Epithelial cell of esophagus (primary cell): ENCODE results near the gene ALG6.

GRCh38 chr1:60281189-60281960 lies 207.8 kb upstream of the C1orf87 start:
- RRBS, result no CpG with 5 or more reads among the region's 10 CpGs

DNA sequence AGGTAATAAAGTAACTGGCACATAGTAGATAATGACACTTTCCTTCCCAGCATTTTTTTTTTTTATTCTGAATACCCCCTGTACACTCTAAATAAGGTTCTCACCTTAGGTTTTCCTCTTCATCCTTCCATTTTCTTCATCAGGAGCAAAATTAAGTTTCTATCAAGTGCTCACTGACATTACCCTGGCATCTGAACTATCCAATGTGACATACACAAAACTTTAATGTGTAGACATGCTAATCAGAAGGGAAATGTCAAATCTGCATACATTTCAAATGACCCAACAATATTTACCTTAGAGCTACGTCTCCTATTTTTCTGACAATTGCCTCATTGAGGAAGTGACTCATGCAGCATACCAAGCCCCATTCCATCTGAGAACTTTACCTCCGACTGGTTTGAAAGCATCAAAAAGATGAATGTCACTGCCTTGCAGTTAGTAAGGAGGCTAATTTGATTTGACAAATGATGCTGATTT lies 500.0 kb upstream of the C1orf87 start:
- RRBS, result no CpG with 5 or more reads among the region's 2 CpGs

- RRBS, result no CpG with 5 or more reads among the region's 13 CpGs
These were observed 217.2 kb upstream of the NFIA start for GRCh38 chr1:60864813-60865883.

DNA sequence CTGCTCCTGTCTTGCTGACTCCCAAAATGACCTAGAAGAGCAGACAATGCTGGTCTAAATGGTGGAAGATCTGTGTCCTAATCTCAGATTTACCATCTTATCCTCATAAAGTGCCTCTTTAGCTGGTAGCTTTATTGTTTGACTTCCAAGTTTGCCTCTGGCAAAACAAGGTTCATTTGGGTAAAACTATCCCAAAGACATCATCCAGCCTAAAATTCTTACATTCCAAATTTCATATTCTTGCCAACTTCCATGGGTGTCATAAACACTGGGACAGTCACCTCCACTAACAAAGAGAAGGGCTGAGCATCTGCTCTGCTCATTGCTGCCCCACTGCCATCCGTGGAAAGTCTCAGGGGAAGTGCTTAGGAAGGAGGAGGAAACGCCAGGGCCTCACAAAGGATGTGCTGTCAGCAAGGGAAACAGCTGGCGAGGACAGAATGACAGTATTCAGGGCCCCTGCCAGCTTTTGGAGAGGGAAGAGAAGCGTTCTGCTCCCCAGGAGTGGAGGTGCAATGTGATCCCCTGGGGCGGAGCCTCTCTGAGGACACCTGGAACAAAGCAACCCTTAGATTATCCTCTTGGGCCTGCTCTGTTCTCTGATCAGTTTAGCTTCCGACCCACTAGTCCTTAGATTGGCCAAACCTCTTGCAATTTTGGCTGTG lies 170.5 kb upstream of the NFIA start:
- RRBS, result no CpG with 5 or more reads among the region's 6 CpGs

DNA sequence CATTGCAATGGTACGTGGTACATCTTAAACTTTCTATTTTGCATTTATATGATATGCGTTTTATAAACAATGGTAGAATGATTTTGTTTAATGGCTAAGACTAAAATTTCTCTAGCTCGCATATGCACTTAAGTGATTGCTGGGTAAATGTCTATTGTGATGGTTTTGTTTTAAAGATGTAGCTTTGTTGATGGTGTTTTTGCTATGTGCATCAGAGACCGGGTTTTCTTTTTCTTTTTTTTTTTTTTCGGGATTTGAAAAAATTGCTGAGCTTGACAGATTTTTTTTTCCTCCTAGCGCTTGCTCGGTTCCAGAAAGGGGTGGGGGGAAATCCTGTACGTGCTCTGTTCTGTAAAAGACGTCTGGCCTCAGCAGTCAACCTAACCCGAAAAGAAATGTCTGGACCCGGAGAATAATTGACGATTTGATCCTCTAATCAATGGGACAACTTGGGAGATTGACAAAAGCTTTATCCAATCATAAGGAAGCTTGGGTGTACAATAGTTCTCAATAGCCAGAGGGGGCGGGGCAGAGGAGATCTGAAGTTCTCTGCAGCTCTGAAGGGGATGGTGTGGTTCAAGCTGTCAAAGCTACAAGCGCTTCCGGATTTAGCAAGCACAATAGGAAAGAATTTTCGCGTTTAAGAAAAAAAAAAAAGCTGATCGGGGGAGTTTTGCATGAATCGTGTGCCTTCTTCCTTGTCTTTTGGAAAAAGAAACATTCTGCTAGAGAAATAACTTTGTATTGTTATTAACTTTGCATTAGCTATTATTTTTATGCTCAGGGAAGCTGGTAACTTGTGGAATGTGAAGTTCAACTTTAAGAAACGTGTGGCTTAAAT lies 4.5 kb upstream of the NFIA start:
- RRBS, result no CpG with 5 or more reads among the region's 20 CpGs

DNA sequence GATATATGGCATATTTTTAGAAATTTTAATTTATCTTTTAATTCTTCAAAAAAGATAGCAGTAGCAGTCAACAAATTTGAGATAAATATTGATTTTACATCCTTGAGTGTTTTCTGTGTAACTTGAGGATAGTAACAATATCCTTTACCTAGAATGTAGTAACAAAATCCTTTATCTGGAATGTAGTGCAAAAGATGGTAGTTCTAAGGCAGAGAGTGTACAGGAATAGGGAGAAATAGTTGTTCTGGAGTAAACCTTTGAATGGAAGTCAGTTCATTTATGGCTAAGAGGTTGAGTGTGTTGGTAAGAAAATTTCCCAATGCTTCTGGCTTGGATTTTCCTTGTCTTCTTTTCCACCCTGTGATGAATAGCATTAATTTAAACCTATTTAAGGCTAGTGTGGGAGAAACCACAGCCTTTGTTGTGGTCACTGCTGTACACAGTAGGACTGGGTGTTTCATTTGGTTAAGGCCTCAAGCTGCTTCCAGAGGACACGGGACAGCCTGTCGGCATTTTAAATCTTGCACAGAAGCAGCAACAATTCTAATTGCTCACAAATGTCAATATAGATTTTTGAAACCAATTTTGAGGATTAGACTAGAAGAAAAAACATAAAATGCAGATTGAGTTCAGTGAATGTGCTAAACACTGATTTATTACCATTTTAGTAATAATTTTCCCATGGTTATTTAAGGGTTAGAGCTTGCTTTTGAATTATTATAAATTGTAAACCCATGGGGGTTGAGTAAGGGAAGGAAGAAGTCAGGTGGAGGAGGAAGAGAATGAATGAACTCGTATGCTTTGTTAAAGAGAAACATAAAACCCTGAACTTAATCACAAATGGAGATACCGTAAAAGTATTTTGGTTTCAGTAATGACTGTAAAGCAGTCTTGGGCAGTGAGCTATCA lies 11.4 kb downstream of the NFIA start:
- RRBS, result no CpG with 5 or more reads among the region's 4 CpGs

GRCh38 chr1:61191215-61191761 lies 108.9 kb downstream of the NFIA start:
- RRBS, result no CpG with 5 or more reads among the region's 5 CpGs

- RRBS, result no CpG with 5 or more reads among the region's 4 CpGs
These were observed 144.2 kb downstream of the NFIA start for GRCh38 chr1:61226591-61227015.

- RRBS, result no CpG with 5 or more reads among the region's 2 CpGs
These were observed 217.1 kb downstream of the NFIA start for GRCh38 chr1:61299377-61299970.

GRCh38 chr1:61457269-61457945 lies 267.5 kb downstream of the TM2D1 start:
- RRBS, result no CpG with 5 or more reads among the region's 9 CpGs

- RRBS, result no CpG with 5 or more reads among the region's 8 CpGs
These were observed 86.6 kb downstream of the TM2D1 start for GRCh38 chr1:61638102-61638978.

- RRBS, result 19% methylated on average over 7 of the region's 32 CpGs
These were observed 7.1 kb downstream of the FOXD3 start for GRCh38 chr1:63329380-63329994.

- RRBS, result 2% methylated on average over 37 of the region's 84 CpGs
These were observed at the start of gene ALG6 for GRCh38 chr1:63367128-63368213. TSS of gene ALG6 (plus strand) at chr1:63367627.

- RRBS, result no CpG with 5 or more reads among the region's 7 CpGs
These were observed 35.3 kb downstream of the ITGB3BP start for GRCh38 chr1:63487664-63488135.

- RRBS, result no CpG with 5 or more reads among the region's 11 CpGs
These were observed 68.9 kb downstream of the PGM1 start for GRCh38 chr1:63661925-63662645.

DNA sequence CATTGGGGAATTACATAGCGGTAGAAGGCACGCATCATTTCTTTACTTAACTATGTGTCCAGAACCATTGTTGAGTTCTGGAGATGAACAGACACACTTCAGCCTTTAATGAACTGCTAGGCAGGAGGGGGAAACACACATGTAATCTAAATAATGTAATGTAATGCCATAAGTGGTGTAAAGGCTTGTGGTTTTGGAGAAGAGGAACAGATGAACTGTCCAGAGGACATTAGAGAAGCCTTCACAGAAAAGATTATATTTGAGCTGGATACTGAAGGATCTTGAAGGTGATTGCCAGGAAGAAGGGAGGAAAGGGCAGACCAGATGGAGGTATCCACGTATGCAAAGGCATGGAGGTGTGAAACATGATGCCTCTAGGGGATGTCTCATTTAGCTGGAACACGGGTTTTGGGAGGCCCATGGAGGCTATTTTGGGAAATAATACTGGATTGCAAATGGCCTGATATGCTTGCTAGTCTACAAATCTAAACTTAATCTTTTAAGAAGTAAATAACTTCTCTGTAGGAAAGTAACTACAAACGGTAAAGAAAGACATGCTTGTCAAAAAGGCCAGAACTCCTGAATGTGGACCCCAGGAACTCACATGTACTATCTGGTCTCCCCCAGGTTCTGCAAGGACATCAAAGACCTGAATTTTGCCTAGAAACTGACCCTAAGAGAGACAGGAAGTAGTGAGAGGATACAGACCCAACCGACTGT lies 36.7 kb downstream of the ROR1 start:
- RRBS, result no CpG with 5 or more reads among the region's 6 CpGs

- RRBS, result no CpG with 5 or more reads among the region's 6 CpGs
These were observed 43.2 kb downstream of the ROR1 start for GRCh38 chr1:63816929-63817507.

- RRBS, result no CpG with 5 or more reads among the region's 10 CpGs
These were observed 73.4 kb downstream of the ROR1 start for GRCh38 chr1:63847024-63847789.

GRCh38 chr1:63897600-63898640 lies 124.1 kb downstream of the ROR1 start:
- RRBS, result no CpG with 5 or more reads among the region's 5 CpGs